Suprapubic skin (tissue), 4 donors: ENCODE results near the gene CLMN.

DNA sequence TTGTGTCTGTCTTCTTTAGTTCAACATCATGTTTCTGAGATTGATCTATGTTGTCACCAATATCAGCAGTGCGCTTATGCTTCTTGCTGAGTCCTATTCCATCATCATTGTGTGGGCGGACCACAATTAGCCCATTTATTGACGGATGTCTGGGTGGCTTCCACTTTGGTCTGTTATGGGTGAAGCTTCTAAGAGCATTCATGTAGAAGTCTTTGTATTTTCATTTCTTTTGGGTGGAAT lies 6.9 kb upstream of the SERPINA1 start:
- PRO-cap: no peak
- RAMPAGE, long total RNA, 4 experiments: no peak in any of the 4 experiments

- PRO-cap: no peak
- RAMPAGE, long total RNA, 4 experiments: no peak in any of the 4 experiments
Measured at GRCh38 chr14:94395692-94396527, 7.5 kb upstream of the SERPINA1 start.

DNA sequence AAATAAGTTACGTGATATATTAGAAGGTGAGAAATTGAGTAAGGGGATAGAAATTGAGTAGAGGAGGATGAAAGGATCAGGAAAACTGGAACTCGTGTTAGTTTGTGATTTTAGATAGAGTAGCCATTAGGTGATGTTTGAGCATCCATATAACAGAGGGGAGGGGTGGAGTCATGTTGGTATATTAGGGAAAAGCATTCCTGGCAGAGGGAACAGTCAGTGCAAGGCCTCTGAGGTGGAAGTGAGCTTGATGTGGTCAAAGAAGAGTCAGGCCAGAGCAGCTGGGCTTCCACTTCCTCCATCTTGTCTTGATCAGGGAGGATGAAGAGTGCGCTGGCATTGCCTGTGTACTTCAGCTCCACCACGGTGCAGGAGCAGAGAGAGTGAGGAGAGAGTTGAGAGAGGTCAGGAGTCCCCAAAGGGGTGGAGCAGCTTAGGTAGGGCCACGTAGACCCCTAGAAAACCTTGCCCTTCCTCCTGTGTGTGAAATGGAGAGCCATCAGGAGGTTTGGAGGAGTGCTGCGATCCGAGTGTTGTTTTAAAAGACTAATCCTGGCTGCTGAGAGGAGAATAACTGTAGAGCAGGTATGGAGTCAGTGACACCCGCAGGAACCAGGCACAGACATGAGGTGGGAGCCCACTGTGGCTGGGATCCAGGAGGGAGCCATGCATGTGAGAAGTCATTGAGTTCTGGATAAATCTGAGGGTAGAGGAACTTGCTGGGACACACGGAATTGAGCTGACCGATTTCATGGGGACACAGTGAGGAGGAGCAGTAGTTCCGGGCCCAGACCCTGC lies 8.0 kb downstream of the SERPINA3 start:
- PRO-cap: no peak
- RAMPAGE, long total RNA, 4 experiments: no peak in any of the 4 experiments

- PRO-cap: no peak
- RAMPAGE, long total RNA, 4 experiments: no peak in any of the 4 experiments
Measured at GRCh38 chr14:94864221-94864933, 94.5 kb upstream of the GSC start.

DNA sequence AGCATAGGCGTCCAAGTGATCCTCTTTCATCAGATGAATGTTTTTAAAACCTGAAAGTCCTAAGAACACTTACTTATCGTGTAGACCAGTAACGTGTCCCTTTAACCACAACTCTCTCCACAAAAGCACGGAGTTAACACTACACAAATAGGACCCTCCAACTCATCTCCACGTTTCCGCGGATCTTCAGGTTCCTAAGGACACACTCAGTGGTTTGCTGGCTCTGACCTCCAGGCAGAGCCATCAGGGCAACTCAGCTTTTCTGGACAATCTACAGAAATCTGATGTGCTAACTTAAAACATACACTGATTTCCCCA lies 1.1 kb downstream of the DICER1 start:
- PRO-cap: no peak
- RAMPAGE, long total RNA, 4 experiments: no peak in any of the 4 experiments

DNA sequence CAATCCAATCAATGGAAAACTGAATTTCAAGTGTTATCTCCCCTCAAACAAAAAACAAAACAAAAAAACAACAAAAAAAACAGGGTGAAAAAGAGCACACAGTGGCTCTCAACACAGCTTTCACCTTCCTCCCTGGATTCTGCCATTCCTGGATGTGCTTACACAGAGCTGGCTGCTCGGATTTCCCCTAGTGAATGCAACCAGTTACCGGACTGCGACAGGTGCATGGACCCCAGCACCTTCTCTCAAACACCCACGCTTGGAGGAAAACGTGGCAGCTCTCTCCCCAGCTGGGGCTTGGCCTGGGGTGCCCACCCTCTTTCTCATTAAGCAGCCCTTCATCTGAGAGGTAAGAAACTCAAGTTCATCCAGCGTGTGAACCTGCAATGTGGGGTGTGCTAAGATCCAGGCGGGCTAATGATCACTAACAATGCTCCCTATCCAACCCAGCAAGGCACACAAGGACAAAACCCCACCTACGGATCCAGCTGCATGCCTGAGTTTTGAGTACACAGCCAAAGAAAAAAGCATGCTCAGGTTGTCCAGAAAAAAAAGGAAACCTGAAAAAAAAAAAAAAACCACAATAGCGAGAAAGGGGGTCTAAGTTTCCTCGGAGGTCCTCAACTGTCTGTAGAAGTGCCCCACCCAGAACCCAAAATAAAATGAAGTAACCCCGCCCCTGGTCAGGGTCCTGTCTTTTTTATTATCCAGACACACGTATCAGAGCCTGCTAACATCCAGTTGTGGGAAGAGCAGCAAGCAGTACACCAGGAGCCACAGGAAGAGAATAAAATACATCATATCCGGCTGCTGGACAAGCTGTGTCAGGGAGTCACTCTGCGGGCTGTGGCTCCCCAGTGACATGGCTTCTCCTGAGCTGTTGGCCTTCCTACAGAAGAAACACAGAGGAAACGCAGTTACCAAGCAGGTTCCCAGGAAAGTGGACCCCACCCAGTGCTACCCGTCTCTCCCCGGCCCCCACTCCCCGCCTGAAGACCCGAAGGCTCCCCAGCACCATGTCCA lies 33.8 kb upstream of the DICER1 start:
- PRO-cap: no peak
- RAMPAGE, long total RNA, 4 experiments: start-site peak on the minus strand in 1 of 4 experiments, centred at position 301 of the sequence, 6 reads per replicate

- PRO-cap: no peak
- RAMPAGE, long total RNA, 4 experiments: no peak in any of the 4 experiments
Measured at GRCh38 chr14:95213239-95214133, 56.2 kb upstream of the DICER1 start.

- PRO-cap: no peak
- RAMPAGE, long total RNA, 4 experiments: no peak in any of the 4 experiments
Measured at GRCh38 chr14:95237087-95237931, 80.0 kb upstream of the DICER1 start.

DNA sequence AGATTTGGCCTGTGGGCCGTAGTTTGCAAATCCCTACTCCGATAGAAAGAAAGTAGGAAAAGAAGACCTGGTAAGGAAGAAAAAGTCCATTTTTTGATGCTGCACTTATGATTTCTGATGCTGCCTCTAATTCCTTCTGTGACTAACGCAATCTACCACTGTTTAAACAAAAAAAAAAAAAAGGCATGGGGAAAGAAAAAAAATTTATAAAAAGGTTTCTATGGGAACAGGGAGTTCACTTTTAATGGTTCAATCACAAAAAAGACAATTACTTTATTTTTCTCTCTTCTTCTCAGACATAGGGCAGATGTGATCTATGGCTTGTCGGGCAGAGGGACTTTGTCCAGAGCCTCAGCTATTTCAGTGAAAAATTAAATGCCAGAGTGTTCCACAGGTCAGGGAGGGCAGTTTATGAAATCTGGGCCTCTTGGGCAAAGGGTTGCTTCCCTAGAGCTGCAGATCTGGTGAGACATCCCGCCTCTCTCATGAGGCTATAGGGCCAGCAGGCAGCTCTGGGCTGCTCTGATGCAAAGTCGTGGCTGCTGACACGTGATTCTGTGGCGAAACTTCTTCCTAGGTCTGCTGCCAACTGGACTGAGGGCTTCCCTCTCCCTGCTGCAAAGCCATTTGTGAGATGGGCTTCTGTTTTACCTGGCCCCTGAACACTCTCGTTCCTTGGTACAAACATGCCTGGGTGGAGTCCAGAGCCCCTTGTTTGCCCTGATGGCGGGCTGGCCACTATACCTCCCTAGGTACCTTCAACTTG lies 6.1 kb downstream of the CLMN start:
- PRO-cap: no peak
- RAMPAGE, long total RNA, 4 experiments: no peak in any of the 4 experiments

DNA sequence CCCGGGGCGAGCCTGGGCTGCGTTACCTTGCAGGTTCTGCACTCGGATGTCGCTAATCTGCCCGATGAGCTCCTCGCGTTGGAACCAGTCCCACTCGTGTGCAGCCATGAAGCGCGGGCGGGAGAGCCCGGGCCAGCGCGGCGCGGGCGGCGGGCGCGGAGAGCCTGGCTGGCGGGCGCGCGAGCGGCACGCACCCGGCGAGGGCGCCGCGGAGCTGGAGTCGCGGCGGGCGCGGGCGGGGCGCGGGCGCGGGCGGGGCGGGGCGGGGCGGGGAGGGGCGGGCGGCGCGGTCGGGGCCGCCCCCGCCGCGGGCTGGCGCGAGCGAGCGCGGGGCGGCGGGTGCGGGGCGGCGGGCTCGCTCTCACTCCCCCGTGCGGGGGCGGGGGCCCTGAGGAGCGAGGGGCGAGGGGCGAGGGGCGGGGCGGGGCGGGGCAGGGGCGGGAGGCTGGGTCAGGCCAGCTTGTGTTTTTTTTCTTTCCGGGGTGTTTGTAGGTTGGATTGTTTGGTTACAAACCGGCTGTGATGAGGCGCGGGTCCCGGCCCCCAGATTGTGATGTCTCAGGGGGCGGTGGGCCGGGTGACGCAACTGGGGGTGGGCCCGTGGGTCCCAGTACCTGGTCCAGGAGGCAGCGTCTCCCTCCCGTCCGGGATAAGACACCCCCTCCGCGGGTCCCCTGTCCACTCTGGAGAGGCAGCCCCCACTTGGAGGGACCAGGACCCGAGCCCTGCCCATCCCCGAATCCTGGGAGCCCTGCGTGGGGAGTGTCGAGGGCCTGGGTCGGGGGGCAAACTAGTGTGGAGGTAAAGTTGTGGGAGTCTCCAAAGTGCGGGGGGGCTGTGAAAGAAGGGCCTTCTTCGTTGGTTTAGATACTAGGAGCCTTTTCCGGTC lies at the start of gene CLMN:
Gene CLMN, minus strand, starts transcription at position 224 of the 889 bp plus-strand sequence.
- PRO-cap: bidirectional peak, plus-strand start at position 315 of the sequence, minus-strand start at position 222 of the sequence
- RAMPAGE, long total RNA, 4 experiments: start-site peak on the minus strand in 1 of 4 experiments, centred at position 172 of the sequence, 9 reads per replicate

DNA sequence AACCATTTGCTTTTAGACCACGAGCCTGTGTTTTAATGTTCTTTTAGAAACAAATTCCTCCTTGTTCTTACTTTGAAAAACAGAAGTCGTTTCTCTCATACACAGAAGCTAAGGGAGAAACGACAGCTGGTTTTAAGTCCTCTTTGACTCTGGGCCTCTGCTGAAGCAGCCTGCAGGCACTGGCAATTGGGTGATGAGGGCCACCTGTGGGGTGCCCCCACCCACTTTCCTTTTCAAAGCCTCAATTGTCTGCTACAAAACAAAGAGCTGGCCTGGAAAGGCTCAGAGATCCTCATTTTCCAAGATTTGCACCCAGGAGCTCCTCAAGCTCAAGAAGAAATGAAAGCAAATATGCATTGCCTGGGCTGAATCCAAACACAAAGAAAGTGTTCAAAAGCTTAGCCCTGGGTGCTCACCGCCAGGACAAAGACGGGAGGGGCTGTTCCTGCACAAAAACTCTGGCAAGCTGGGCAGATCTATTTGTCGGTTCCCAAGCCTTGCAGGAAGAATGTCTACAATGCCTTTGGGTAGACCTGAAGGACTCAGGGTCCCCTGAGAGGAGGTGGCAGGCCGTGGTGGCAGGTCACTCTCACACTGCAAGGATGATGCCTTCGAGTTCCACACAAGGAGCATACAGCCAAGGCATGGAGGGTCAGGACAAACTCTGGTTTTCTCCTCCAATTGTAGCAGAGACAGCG lies 90.1 kb upstream of the CLMN start:
- PRO-cap: no peak
- RAMPAGE, long total RNA, 4 experiments: no peak in any of the 4 experiments

DNA sequence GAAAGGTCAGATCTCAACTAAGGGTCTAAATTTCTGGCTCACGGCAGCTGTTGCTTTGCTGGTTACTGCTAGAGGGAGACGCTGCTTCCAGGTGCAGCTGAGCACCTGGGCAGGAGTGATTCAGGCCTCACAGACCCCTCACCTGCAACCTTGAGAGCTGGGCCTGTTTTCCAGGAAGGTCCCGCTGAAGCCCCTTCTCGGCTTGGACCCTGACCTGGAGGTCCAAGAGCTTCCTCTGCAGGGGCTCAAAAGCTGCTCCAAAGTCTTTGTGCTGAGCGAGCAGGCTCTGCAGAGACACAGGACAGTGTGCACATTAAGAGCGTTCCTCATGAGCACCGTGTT lies 72.1 kb downstream of the SYNE3 start:
- PRO-cap: no peak
- RAMPAGE, long total RNA, 4 experiments: no peak in any of the 4 experiments

- PRO-cap: no peak
- RAMPAGE, long total RNA, 4 experiments: no peak in any of the 4 experiments
Measured at GRCh38 chr14:95468646-95469288, 47.7 kb downstream of the SYNE3 start.

DNA sequence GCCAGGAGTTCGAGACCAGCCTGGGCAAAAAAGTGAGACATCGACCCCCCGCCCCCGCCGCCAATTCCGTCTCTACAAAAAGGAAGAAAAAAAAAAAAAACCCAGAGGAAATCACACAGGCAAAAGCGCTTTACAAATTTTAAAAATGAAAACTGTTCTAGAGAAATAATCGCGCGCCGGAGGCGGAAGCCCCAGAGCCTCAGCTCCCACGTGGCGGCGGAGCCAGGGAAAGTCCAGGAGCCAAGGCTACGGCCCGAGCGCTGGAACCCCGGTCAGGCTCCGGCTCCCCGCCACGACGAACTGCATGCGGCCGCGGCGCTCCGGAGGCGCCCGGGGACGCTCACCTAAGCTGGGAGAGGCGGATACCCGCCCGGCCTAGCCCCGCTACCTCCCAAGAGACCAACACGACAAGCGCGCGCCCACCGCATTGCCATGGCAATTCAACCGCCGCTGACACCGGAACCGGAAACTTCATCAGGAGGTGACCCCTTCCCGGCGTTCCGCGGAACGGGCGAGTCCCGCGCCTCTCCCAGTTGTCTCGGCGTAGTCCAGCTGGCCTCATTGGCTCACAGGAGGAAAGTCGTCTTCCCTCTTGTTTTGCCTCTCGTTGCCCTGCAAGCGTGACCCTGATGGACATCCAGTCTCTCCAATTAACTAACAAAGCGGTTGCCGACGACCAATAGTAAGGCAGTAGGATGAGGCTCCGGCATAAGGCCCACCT lies 520 bp upstream of the GLRX5 start:
- PRO-cap: unidirectional peak, minus-strand start at position 455 of the sequence; bidirectional peak, plus-strand start outside the sequence, minus-strand start at position 568 of the sequence
- RAMPAGE, long total RNA, 4 experiments: start-site peak on the minus strand in 4 of 4 experiments, centred at positions 449 to 461 of the sequence, 8 to 65 reads per replicate

GRCh38 chr14:95660761-95661301 lies 25.4 kb upstream of the TCL1B start:
- PRO-cap: no peak
- RAMPAGE, long total RNA, 4 experiments: no peak in any of the 4 experiments

- PRO-cap: no peak
- RAMPAGE, long total RNA, 4 experiments: no peak in any of the 4 experiments
Measured at GRCh38 chr14:95664389-95664948, 21.8 kb upstream of the TCL1B start.

DNA sequence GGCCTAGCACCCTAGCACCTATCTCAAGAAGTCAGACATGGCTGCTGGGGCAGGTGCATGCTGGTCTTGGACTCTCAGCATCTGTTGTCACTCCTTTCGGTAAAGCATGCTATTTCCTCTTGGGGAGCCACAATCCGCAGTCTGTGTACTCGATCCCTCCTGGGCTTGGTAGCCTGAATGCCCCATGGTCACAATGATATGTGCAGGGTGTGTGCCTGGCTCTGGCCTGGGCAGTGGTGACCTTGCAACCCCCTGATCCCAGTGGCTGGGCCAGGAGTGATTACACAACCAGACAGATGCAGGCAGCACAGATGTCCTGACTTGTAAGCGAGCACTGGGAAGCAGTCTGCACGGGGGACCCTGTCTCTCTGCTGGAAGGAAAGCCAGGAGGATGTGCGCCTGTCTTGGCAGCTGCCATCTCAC lies 58.0 kb downstream of the C14orf132 start:
- PRO-cap: no peak
- RAMPAGE, long total RNA, 4 experiments: no peak in any of the 4 experiments

DNA sequence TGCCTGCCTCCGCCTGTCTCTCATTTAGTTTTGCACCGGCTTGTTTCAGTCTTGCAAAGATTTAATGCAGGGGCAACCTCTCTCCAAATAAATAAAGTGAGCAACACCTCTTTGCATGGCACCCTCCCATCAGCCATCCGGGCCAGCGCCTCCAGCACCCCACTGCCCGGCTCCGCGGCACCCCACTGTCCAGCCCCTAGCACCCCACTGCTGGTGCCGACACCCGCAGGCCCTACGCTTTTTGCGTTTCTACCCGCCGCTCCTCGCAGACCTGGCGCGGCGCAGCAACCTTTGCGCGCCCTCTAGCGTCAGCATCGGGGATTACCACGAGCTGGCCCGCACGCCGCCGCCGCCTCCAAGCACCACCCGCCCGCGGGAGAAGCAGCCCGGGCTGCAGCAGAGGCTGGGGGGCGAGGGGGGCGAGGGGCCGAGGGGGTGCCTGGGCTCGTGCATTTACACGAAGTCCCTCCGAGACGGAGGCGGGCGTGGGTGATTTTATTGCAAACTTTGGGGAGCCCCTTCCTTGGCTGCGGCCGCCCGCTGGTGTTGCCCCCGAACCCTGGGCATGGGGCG lies 55.8 kb upstream of the VRK1 start:
- PRO-cap: no peak
- RAMPAGE, long total RNA, 4 experiments: no peak in any of the 4 experiments

- PRO-cap: no peak
- RAMPAGE, long total RNA, 4 experiments: no peak in any of the 4 experiments
Measured at GRCh38 chr14:97571905-97572242, 774.7 kb downstream of the VRK1 start.

DNA sequence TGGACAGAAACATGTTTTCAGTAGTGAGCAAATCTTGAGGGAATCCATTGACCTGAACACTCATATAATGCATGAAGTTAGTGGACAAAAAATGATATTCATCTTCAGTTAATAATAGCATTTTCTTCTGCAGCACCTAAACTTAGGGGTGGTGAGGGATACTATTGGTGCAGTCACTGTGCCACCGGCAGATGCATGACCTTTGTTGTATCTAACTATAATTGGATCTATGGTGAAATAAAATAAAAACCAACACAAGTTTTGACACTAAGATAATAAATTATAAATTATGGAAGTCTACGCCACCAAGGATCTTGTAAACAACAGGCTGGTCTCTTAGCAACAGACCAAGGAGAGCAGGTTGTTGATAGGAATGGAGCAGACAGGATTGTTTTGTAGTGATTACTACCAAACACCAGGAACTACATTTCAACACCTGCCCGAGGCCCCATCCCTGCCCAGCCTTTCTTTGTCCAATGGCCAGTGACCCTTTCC lies 1177.9 kb downstream of the VRK1 start:
- PRO-cap: no peak
- RAMPAGE, long total RNA, 4 experiments: no peak in any of the 4 experiments